WTC11 (cell line): ENCODE data around the genes TBC1D9B, OR2Y1 and BTNL9.

DNA sequence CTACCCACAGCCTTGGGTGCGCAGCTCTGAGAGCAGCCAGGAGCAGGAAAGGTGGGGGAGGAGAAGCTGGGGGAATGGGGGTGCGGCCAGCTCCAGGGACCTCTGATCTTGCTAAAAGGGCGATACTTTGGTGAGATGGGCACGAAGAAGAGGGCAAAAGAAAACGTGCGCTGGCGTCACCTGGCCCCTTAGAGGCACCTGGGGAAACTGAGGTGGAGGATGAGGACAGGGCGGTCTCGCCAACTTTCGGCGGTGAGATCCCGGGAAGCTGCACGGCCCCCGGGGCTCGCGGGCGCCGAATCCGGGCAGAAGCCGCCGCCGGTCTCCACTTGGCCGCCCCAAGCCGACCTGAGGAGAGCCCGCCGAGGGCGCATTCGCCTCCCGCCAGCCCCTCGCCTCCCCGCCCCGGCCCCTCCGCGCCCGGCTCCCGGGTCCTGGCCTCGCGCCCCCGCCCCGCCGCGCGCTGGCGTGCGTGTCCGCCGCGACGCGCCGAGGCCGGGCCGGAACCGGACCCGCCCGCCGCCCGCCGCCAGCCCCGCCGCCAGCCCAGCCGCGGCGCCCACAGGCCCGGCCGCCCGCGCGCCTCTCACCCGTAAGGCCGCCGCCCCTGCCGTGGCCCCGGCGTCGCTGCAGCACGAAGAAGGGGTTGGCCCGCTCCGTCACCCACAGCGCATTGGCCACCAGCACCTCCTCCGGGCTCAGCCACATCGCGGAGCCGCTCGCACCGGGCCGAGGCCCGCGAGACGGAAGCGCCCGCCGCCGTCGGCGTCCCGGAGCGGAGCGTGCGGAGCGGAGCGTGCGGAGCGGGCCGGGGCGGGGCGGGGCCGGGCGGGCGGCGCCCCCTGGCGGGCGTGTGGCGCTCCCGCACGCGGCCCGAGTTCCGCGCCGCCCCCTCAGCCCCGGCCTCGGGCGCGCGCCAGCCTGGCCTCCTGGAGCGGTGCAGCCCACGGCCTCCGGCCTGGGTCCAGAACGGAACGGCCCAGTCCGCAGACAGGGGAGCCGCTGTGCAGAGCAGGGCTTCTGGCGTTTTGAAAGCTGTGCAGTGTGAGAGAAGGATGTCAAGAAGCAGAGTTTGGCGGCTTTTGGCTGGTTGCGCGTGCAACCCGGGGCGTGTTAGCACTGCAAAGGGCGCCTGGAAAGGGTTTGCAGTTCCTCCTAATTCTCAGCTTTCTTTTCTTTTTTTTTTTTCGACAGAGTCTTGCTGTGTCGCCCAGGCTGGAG lies at the start of gene TBC1D9B:
Gene TBC1D9B, minus strand, starts transcription at position 784 of the 1,221 bp plus-strand sequence.
- PRO-cap, result bidirectional peak, plus-strand start at position 948 of the sequence, minus-strand start at position 743 of the sequence

- PRO-cap, result no peak
Observed at GRCh38 chr5:179966784-179967169, 59.1 kb upstream of the TBC1D9B start.

DNA sequence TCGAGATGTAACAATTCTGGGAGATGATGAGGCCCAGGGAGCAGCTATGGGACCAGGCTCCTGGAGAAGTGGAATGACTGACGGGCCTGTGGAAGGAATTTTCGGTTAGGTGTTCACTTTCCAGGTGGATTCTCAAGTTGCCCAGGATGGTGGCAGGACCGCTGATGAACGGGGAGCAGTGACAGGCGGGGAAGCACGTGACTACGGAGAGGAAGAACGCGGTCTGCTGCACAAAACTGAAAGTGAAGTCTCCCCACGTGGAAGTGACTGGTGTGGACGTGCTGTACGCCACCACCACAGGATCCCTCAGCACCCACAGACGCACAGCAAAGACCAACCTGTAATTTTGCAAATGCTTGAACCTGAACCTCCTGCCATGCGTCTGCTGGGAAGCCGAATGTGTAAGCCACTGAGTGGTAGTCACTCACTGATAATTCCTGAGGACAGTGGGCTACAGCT lies 51.4 kb downstream of the RNF130 start:
- PRO-cap, result no peak

DNA sequence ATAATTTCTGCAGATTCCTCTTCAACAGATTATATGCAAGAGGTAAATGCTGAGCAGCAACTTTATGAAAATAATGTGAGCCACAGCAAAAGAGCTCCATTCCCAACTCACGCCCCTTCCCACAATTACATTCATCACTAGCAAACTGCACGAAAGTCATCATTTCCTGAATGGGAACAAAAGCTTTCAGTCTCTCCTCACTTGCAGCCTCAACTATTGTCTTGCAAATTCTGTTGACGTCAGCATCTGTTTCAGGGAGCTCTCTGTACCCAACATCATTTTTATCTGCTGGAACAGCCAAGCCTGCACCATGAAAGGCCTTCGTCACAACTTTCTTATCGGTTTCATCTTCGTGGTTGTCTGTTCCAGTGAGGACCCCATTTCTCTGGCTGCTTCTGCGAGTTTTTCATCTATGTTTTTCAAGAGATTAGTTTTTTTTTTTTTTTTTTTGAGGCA lies 14.2 kb upstream of the RNF130 start:
- PRO-cap, result unidirectional peak, plus-strand start at position 279 of the sequence

DNA sequence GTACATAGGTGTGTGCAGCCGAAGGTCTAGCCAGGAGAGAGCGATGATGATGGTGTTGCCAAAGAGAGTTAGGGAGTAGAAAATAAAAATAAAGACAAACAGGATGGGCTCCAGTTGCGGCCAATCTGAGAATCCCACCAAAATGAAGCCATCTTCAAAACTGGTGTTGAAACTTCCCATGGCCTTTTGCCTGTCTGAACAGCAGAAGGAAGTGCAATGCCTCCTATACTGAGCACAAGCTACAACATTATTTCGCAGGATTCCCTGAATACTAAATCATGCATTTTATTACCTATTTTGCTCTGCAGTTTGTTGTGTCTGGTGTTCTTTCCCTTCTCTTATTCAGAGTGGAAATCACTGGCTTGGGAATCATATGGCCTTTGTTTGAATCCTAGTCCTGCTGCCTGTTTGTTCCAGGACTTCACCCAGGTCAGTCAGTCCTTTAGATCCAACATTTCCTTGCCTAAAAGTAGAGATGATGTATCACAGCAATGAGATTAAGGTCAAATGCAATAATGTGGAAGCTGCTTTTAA lies at the start of gene OR2Y1:
Gene OR2Y1, minus strand, starts transcription at position 180 of the 534 bp plus-strand sequence.
- PRO-cap, result no peak

GRCh38 chr5:180787531-180788175 lies 15.0 kb downstream of the MGAT1 start:
- PRO-cap, result unidirectional peak, plus-strand start at chr5:180787940

GRCh38 chr5:180811412-180812213 lies 9.0 kb upstream of the MGAT1 start:
- PRO-cap, result no peak

DNA sequence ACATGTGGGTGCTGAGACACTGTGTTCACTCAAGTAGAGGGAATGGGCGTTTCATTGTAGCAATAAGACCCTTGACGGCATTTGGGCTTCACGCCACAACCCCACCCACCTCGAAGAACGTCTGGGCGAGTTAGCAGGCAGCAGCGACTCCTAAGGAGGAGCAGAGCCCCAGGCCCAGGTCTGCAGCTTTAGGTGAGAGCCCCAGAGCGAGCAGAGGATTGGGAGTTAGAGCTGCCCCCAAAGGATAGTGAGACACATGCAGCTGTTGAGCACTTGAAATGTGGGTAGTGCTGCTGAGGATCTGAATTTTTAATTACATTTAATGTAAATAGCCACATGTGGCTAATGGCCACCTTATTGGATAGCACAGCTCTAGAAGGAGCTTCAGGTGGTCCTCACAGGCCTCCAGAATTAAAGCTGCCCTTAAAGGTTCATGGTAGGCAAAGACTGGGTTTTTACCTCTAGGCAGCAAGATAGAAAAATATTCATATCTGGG lies 1.7 kb upstream of the ZFP62 start:
- PRO-cap, result unidirectional peak, minus-strand start at position 123 of the sequence

DNA sequence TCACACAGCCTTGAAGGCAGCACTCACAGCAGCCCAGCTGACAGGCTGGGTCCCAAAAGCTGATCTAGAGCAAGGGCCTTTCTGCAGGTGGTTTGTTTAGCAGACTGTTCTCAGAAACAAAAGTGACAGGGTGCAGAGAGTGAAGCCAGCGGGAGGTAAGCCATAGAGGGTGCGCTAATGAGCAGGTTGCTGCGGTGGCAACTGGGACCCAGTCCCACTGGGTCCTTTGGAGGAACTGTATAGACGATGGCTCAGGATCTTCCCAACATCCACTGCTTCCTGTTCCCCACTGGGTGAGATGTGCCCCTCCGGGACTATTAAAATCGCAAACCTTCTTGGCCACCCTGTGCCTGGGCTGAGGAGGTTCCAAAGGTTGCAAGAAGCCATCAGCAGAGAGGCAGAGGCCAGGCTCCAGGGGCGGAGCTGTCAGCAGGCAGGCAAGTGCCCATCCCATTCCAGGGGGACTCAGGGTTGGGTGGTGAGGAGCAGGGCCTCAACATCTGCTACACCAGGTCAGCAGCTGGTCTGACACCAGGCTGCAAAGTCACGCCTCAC lies 2.1 kb downstream of the BTNL3 start:
- PRO-cap, result no peak

DNA sequence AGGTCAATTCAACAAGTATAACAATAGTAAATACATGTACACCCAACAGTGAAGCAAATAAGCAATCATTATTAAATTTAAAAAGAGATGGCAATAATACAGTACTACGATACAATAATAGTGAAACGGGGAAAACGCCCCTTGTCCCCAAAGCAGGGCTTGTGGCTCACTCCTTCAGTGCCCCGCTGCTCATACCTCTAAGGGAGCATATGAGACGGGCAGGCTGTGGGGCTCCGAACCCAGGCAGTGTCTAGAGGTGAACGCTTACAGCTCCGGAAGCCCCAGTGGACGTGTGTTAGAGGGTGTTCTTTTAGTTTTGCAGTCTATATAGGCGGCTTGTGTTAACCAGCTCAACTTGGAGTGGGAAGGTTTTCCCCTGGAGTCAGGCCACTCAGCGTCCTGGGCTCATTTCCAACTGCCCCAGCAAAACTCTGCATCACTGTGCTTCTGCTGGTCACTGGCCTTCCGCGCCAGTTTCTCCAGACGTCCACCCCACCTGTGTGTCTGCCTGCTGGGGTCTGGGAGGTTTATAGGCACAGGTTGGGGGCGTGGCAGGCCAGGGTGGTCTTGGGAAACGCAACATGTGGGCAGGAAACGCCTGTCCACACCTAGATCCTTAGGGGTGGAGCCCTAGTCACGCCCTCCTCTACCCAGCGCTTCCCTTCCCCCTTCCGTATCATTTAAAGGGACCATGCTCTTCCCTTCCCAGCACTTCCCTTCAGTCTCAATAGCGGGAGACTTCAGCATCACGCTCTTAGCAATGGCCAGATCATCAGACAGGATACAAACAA lies 12.2 kb upstream of the BTNL9 start:
- PRO-cap, result bidirectional peak, plus-strand start at position 711 of the sequence, minus-strand start at position 502 of the sequence

DNA sequence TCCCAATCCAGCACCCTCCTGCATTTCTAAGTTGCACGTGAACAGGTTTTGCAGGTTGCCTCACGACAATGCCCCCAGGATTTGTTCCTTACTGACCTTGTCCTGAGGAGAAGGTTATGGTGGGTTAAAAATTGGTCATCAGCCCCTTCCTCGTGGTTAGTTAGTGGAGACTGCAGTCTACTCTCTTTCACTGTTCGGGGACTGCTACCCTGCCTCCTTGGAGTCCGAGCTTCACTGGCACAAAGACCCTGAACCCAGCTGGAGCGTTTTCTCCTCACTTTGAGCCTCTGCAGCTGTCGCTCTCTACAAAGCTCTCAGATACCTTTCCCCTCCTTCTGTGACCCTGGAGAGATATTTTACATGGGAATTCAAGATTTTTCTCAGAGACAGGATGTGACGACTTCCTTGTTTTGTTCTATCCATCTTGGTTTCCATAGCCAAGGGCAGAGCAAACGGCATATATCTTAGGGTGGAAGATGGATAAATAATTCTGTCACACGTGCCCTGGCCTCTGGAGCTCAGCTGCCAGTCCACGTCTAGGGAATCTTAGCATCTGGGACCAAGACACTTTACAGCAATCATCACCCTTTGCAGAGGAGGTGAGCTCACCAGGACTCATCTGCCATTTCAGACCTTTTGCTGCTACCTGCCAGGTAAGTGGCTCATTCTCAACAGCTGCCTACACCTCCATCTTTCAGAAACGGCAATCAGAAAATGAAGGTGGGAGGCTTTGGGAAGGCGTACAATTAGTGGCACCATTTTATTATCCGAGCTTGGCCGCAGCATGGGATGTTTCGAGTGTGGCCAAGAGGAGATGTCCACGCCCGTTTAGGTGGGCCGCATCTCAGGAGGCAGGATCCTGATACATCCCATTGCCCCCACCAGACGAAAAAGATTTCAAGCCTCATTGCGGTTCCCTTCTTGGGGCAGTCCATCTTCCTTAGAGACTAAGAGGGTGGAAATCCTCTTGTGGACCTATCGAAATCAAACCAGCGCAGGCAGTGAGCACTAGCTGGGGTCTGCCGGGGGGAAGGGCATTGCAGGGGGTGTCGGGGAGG lies at the start of gene BTNL9:
Gene BTNL9, plus strand, starts transcription at position 487 of the 1,058 bp plus-strand sequence.
- PRO-cap, result no peak

DNA sequence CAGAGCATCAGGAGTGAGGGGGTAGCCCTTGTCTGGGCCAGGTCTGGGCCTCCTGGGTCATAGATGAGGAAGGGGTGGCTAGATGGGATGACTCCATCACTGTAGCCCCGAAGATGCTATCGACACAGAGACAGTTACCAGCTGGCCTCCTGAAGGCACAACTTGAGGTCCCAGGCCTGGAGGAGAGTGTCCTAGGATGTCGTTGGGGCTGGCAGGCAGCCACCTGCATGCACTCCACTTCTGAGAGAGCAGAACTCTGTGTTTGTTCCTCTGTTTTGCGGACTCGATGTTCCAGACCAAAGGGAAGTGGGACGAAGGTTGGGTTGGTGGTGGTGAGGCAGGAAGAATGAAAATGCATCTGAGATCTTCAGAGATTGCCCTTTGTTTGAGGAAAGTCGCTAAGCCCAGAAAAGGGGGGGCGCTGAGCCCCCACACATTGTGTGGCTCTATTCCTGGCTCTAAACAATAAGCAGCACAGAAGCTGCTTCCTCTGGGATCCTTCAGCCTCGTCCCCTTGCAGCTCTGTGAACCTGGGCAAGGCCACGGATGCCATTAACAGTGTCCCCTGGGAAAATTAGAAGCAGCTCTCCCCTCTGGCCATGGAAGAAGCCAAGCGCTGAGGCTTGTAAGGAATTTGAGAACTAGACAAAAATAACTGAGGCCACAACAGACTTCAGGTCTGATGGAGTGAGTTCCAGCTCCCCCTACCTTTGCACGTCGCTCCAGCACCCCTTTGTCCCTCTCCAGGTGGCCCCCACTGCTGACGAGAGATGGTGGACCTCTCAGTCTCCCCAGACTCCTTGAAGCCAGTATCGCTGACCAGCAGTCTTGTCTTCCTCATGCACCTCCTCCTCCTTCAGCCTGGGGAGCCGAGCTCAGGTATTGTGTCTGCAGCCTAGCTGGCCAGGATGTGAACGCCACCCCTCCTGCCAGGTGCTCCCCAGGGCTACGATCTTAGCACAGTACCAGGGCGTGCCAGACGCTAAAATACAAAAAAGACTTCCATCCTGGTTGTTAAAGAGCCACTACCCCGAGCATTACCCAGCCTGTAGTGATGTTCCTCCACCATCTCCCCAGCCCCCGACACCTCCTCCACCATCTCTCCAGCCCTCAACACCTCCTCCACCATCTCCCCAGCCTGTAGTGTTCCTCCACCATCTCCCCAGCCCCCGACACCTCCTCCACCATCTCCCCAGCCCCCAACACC lies 5.1 kb downstream of the BTNL9 start:
- PRO-cap, result no peak

DNA sequence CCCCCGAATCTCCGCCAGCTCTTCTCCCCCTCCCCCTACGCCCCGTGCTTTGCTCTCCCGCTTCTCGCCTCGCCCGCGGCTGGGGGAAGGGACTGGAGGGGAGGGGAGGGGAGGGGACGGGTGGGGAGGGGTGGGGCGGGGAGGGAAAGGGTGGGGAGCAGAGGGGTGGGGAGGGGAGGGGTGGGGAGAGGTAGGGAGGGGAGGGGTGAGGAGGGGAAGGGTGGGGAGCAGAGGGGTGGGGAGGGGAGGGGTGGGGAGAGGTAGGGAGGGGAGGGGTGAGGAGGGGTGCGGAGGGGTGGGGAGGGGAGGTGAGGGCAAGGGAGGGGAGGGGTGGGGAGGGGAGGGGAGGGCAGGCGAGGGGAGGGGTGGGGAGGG lies 32.8 kb downstream of the OR2V1 start:
- PRO-cap, result no peak

- PRO-cap, result no peak
Observed at GRCh38 chr5:181121863-181122387, 9.0 kb downstream of the OR2V1 start.

DNA sequence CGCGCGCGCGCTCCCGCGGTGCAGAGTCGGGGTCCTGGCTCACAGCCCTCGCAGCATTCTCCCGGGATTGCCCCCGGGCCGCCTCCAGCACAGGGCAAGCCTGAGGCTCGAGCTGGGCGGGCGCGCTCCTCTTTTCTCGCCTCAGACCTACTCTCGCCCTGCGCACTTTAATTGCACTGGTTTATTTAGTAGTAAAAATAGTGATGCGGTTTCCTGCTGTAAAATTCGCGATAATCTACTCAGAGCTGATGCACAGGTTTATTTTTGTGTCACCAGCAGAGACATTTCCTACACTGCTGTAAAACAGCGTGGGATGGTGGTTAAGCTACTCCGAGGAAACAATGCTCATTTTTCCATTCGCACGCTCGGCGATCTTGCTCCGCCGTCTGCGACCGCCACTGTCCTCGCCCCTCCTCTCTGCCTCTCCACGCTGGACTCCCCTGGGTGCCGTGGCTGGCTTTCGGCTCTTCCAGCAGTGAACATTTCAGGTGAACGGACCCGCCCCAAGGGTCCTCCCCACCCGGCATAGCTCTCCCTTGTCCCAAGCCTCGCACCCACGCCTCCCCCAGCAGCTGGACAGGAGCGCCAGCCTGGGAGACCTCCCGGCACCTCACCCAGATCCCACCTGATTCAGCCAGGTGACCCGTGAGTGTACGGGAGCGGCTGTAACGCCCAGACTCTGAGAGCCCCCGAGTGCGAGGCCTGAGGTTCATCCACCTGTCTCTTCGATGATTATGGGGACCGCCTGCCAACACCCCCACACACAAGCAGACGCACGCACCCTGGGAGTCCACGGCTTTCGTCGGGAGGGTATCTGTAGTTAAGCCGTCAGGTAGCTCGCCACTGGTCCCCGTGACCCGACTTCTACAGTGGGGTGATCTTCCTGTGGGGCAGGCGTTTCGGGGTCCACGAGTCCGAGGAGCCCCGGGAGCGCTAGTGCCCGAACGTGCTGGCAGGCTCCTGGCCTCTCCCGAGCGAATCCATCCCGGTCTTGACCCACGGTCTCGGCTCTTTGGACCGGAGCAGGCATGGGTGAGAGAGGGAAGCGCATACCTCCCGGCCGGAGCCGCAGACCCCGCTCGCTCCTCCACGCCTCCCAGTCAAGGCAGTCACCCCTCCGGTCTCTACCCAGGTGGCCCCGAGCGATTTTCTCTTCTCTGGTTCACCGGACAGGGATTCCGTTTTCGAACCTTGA lies 15.1 kb downstream of the TRIM7 start:
- PRO-cap, result no peak

GRCh38 chr5:181233318-181233919 lies 10.3 kb downstream of the RACK1 start:
- PRO-cap, result no peak

DNA sequence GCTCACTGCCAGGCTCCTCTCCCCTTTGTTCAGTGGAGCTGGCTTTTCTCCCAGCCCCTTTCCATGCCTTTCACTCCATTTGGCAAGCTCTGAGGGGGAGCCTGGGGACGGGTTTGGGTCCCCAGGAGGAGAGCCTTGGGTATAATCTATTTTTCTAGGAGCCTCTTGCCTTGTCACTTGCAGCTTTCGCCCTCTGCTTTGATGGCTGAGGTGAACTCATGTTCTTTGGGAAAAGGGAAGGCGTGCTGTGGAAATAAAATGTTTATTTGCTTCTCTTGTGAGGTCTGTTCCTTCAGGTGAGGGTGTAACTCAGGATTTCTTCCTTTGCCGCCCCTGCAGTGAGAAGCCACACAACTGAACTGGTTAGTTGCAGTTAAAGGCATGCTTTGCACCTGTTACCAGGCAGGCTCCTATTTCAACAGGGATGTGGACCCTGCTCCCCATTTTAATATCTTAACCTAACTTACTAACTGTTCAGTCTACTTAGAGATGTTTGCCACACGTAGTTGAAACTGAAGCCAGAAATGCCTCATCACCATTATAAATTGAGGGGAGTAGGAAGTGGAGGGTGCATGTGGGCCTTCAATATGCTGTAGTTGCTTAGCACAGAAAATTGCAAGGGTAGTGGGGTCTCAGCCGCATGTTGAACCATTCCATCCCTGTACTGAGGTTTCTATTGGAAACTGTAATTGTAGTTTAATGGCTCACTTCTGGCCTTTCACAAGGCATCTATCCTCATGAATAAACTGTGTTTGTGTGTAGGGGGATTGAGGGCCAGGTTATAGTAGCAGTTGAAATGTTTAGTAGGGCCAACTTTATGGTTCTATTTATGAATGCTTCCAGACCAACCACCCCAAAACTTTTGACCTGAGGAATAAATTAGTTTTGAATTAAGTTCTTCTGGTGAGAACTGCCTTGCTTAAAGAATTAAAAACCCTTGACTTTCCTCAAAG lies 7.9 kb downstream of the RACK1 start:
- PRO-cap, result no peak